Metastatic Breast Carcinoma in the Brain (tissue), 10 donors: ENCODE measurements around the gene ADI1.

DNA sequence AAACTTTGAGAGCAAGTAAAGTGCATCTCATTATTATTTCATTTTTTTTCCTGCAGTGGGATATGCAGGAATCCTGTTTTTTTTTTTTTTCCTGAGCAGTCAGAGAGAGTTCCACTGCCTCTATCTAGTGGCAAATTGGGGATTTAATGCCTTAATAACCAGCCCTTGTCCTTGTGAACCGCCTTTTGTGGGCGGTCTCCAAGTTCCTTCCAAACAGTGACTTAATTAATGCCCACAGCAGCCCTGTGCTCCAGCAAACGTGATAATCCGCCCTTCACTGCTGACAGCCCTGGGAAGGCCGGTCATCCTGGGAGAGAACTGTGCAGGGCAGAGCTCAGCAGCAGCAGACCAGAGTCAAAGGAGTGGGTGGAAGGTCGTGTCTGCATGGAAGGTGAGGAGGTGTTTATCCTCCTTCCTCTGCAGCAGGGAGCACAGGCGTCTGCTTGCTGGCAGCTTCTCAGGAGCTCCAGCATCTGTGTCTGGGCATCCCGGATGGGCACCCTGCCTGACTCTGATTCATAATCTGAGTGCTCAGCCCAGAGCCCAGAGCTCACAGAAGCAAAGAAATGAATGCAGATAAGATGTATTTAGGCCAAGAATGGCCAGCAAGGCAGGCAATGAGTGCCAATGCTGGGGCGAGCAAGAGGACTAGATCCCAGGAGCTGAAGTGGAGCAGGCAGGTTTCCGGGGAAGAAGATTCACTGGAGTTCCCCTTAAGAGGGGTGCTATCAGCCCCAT, 270.0 kb upstream of the PXDN start:
- PRO-cap, 10 experiments, result no peak in any of the 10 experiments

DNA sequence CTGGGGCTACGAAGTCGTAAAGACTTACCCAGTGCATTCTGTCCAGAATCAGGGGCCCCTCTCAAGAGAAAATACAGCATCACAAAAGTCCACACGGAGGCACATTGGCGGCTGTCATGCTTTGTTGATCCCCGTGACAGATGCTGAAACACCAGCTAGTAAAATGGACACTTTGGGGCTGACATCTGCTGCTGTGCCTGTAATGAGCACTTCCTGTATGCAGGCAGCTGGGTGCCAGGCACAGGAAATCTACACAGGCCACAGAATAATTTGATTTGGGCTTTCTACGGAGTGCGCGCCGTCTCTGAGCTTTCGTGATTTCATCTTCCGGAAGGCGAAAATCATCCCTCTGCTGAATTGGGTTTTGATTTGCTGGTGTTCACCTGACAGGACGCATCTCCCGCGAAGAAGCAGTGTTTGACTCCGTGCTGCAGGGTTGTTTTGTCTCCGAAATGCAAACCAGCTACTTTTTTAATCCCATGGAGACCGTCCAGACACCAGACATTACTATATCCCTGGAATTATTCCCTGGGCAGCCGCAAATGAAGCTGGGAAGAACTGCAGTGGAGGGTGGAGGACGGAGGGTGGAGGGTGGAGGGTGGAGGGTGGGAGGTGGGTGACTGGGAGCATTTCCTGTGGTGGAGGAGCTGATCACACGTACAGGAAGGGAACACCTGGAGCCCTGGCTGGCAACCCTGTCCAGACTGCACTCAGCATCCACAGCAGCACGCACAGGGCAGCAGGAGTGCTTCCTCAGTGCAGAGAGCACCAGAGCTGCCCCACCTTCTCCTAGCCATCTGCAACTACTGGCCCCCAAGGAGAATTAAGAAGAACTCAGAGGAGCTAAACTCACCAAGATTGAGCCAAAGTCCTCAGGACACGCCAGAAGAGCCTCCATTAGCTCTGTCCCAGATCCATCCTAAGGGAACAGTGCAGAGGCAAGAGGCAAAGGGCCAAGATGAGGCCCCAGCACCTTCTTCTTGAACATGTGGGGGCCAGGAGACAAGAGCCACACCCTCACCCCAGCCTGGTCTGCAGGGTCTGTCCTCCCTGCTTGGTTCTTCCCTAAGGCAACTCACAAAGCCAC, 250.1 kb downstream of the EIPR1 start:
- PRO-cap, 10 experiments, result peak in 1 of 10 experiments; most common plus-strand start position 576 of the sequence (in 1)

- PRO-cap, 10 experiments, result no peak in any of the 10 experiments
Measured at GRCh38 chr2:3469636-3470773, 49.3 kb downstream of the ADI1 start.

DNA sequence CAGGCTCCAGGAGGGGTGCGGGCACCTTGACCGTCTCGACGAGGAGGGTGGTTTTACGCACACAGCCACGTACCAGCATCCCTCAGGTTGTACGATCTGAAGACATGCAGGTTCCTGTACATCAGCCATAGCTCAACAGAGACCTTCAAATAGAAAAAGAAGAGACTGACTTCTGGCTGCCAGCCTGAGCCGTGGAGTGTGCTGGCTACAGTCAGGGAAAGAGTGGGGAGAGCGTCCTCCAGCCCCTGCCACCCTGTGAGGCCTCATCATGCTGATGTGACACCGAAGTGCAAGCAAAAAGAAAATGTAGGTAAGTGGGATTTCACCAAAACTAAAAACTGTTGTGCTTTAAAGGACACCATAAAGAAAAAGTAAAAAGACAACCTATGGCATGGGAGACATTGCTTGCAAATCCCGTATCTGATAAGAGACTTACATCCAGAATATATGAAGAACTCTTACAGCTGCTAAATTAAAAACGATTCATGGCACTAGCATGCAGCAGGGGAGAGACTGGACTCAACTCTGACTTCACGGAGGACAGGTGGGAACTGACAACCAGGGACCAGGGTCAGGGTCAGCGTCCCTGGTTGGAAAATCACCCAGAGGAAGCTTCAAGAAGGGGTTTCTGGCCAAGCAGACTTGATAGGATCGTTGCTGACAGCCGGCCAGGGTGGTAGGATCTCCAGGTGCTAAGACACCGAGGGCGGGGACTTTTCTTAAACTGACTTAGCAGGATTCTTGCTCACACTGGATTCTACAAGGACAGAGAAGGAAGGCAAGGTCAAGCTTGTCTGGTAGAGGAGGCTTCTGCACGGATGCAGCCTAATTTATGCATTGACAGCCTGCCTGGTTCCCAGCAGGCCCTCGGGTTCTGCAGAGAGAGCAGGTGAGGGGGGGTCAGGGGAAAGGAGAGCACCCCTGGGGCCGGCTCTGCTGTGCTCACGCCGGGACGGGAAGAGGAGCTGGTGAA, 46.8 kb downstream of the ADI1 start:
- PRO-cap, 10 experiments, result no peak in any of the 10 experiments

GRCh38 chr2:3515550-3515949, 3.8 kb downstream of the ADI1 start:
- PRO-cap, 10 experiments, result no peak in any of the 10 experiments

GRCh38 chr2:3518799-3519871, at the start of gene ADI1:
TSS of gene ADI1 (minus strand) at chr2:3519531.
- PRO-cap, 10 experiments, result peak in 10 of 10 experiments; most common plus-strand start chr2:3519260 (in 6); most common minus-strand start chr2:3519531 (in 10)

- PRO-cap, 10 experiments, result no peak in any of the 10 experiments
Measured at GRCh38 chr2:3577641-3578422, 2.8 kb downstream of the RPS7 start.

DNA sequence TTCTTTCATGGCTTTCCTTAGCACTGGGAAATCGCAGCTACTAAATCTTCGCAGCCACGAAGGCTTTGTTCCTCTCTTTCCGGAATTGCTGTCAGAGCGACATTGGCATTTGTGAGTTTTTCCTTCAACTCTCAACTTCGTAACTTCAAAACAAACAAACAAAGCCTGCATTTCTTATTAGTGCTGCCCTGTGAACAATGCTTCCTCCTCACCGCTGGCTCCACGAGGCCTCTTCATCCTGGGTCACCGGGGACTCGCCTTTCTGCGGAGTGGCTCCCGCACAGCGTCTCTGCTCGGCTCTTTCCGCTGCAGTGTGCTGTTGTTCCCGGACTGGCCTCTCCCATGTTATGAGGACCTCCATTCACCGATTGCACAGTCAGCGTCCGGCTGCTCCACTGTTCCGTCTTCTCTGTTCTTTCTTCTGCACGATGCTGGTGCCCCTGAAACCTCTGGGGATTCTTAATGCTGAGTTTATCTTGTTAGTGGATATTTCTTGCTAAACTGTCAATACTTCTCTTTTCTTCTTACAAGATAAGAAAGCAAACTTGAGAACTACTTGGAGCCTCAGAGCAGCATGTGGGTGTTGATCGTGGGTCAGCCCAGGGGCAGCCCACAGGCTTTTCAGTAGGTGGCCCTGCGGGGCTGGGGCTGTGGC, 16.3 kb downstream of the COLEC11 start:
- PRO-cap, 10 experiments, result no peak in any of the 10 experiments

GRCh38 chr2:3617495-3617992, 22.6 kb downstream of the COLEC11 start:
- PRO-cap, 10 experiments, result no peak in any of the 10 experiments

DNA sequence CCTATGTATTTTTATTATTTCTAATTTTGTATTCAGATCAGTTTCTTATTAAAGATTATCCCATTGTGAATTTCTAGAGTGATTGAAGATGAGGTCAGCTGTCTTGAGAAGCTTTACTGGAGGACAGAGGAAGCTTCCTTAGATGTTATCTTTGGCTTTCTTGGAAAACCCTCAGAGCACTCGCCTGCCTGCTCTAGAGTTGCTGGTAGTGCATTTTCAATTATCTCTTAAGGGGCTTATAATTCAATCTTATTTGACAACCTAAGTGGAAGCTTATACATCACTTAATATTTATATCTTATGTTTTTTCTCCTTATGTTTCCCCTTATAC, 429.5 kb downstream of the DCDC2C start:
- PRO-cap, 10 experiments, result no peak in any of the 10 experiments

DNA sequence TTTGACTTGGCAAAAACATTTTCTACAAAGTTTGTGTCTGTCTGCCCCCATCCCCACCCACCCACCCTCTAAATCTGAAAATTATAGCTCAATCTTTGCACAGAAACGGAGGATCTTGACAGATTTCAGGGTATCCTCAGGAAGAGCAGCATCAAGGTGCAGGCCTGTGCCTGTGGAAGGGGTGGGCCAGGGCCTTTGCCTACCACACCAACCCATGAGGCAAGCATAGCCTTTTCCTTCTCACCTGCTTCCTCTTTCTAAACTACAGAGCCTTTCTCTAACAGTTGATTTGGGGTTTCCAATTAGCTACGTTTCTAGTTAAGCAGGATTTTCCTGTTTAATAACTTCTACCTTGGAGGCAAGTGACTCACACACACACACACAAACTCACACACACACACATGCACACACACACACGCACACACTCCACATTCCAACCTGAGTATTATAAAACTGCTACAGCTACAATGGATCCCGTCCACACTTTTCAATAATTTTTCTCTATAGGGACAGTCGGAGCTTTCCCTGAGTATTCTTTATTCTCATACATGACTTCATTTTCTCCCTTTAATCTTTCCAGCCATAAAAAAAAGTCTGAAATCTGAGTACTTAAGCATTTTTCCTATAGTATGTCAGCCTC, 84.9 kb downstream of the SOX11 start:
- PRO-cap, 10 experiments, result peak in 4 of 10 experiments; most common plus-strand start position 448 of the sequence (in 2); most common minus-strand start position 251 of the sequence (in 3)

- PRO-cap, 10 experiments, result no peak in any of the 10 experiments
Measured at GRCh38 chr2:6345399-6345996, 520.2 kb downstream of the CMPK2 start.

DNA sequence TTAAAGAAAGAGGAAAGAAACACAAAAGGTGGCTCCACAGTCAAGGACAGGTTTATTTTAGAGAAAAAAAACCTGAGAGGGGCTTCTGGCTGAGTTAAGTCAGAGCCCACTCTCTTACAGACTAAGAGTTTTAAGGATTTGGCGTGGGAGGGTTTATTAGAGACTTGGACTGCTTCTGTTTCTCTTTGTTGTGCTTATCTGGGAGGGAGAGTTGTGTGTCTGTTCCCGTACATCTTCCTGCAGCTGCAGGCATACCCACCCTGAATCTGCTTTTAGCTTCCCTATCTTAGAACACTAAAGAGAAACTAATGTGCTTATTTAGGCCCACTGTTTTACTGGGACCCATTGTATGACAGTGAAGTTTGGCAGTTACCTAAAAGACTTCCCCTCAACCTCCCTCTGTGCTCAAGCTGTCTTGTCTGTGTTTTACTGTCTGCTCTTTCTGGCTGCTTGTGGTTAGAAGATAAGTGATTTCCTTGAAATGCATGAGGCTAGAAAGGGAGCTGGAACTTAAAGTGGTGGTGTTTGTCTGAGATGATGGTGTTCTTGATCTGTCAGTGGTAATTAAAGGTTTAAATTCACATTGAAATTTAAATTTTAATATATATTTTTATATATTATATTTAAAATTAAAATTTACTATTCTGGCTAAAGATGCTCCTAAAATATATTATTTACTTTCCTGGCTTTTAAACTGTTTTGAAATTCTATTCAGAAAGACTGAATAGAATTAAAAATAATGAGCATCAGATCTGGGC, 2.8 kb downstream of the RSAD2 start:
- PRO-cap, 10 experiments, result peak in 1 of 10 experiments; most common minus-strand start position 245 of the sequence (in 1)

DNA sequence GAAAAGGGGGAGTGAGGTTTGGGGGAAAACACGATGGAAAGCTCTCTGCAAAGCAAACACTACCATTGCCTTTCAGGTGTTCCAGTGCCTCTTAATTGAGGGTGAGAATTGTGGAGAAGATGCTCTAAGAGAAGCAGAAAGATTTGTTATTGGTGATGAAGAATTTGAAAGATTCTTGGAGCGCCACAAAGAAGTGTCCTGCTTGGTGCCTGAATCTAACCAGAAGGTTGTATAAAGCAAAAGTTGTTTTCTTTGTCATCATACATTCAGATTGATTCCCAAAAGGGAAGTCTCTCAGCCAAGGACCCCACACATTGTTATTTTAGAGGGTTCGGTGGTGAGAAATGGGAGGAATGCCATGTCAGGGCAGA, 12.5 kb downstream of the RSAD2 start:
- PRO-cap, 10 experiments, result no peak in any of the 10 experiments

DNA sequence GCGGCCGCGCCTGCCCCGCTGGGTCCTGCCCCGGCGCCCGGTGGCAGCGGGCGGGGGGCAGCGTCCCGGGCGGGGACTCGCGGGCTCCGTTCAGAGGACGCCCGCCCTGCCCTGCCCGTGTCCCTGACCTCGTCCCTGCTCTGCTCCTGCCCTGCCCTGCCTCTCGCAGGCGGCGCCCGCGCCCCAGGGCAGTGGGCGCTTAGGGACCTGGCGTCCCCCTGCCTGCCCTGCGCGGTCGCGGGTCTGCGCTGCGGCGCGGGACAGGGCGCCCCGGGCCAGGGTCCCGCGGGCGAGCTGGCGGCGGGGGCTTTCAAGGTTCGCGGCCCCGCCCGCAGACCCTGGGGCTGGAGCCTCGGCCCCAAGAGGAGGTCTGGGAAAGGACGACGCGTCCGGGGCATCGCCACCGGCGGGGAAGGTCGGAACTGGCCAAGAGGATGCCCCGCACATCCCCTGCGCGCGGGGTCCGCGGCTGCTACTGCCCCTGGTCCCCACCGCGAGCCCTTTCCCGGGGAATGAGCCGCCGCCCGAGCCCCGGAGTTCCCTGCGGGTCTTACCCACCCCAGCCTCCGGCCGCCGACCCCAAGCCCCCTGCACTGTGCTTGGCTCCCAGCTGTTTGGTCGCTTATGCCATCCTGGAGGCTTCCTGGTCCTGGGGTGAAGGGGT, 647 bp downstream of the RNF144A start:
- PRO-cap, 10 experiments, result peak in 3 of 10 experiments; most common plus-strand start position 191 of the sequence (in 1); most common minus-strand start position 142 of the sequence (in 3)

GRCh38 chr2:6960712-6961253, 43.6 kb downstream of the RNF144A start:
- PRO-cap, 10 experiments, result no peak in any of the 10 experiments

- PRO-cap, 10 experiments, result peak in 1 of 10 experiments; most common minus-strand start chr2:6996979 (in 1)
Measured at GRCh38 chr2:6996749-6997710, 79.8 kb downstream of the RNF144A start.

DNA sequence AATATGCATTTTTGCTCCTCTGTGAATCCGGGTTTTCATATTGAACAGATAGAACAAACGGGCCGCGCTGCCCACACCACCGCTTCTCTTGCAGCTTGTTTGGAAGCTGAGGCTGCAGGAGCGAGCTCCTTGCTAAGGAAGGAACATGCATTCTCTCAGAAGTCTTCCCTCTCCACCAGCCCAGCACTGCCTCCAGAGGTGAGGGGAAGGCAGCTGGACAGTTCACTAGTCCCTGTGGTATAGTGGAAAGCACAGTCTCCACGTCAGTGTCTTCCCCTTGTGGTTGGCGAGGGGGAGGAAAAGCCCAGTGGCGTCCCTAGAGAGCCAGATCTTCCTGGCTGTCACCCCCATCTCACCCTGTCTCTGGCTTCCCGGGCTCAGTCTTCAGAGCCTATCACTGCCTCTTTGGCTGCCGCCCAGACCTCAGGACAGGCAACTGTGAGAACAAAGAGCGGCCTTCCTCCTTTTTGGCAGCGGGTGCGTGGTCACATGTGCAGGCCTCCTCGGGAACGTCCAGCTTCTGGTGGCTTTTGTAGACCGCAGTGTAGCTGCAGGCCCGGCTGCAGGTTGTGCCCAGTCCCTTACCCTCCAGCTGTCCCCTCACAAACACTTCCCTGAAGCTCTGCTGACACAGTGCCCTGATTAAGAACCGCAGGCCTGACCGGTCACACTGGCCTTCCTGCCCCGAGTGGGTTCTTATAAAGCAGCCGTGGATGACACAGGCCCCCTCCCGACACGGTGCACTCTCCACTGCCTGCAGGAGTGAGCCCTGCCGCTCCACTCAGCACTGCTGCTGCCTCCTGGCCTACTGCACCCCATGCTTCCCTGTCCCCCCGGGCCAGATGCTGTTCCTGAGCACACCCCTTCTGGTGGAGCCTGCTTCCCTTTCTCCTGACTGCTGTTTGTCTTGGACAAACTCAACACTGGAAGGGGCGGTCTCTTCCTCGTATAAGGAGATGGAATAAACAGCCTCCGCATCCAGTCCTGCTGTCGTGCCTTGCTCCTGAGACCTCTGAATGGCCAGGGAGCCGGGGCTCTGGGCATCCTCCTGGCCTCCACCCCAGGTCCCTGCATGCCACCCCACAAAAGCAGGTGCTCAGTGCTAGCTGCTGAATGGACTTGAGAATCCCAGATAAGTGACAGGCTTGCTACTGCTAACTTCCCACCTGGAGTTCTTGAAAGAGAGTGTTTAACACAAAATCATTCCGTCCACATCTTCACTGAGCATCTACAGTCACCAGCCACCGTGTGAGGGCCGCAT, 91.0 kb downstream of the RNF144A start:
- PRO-cap, 10 experiments, result peak in 2 of 10 experiments; most common minus-strand start position 365 of the sequence (in 1)

DNA sequence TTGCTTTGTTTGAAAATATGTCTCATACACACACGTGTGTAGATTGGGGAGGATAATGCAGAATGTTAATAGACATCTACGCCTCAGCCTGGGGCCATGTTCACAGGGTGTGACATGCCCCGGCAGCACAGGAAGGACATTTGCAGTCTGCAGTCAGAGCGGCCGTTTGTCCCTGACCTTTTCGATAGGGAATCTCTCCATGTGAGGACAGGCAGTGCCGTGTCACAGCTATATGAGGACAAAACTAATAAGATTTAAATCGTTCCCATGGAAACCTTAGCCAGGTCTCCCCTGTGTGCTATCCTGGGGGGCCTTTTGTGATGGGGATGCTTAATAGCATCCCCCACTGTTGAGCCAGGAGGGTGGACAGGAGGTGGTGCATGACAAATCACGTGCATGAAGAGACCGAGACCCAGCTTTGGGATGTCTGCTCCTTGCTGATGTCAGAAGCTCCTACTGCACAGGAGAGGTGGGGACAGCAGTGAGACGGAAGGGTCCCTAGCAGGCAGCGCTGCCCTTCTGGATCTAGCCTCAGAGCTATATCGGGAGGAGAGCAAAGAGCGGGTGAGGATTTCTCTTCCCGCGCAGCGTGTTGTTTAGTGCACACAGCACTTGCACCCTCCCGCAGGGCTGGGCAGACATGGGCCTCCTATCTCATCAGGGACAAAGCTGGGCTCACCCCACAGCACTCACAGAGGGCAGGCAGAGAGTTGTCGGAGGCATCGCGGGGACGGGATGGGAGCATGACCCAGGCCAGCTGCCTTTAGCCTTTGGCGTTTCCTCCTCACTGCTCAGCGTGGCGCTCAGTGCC, 100.7 kb downstream of the RNF144A start:
- PRO-cap, 10 experiments, result no peak in any of the 10 experiments

- PRO-cap, 10 experiments, result no peak in any of the 10 experiments
Measured at GRCh38 chr2:7020327-7020811, 103.2 kb downstream of the RNF144A start.